M059J (cell line): Measurements from ENCODE around the genes CPLX1 and CTBP1.

DNA sequence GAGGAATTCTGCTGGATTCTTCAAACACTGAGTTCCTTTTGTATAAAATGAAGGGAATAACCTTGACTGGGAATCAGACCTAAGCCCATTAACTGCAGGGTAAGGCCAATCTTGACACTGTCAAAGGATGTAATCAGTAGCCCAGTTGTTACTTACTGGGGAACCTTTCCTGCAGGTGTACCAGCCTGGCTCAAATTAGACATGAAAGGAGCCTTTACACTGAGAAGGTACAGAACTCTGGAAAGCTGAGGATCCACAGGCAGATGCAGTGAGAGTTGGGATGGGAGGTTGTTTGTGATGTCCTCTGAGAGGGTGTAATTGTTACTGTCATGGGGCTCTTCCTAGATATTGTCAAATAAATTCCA, 19.6 kb downstream of the ZNF595 start:
- RAMPAGE, long total RNA, result no peak

- RAMPAGE, long total RNA, result start-site peak on the minus strand at chr4:474129-474176, 26 and 11 reads in 2 replicates
These were observed 25.4 kb downstream of the ZNF721 start for GRCh38 chr4:473224-474212.

- RAMPAGE, long total RNA, result no peak
These were observed 678 bp downstream of the PIGG start for GRCh38 chr4:499495-500281.

DNA sequence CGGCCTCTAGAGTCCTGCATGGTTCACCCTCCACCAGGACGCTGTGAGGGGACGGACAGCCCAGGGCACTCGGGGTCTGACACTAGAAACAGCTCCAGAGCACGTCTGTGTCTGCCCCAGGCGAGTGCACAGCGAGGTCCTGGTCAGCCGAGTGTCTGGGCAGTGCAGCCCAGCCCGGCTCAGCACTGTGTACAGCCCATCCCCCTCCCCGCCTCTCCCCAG, 8.1 kb downstream of the ATP5ME start:
- RAMPAGE, long total RNA, result no peak

DNA sequence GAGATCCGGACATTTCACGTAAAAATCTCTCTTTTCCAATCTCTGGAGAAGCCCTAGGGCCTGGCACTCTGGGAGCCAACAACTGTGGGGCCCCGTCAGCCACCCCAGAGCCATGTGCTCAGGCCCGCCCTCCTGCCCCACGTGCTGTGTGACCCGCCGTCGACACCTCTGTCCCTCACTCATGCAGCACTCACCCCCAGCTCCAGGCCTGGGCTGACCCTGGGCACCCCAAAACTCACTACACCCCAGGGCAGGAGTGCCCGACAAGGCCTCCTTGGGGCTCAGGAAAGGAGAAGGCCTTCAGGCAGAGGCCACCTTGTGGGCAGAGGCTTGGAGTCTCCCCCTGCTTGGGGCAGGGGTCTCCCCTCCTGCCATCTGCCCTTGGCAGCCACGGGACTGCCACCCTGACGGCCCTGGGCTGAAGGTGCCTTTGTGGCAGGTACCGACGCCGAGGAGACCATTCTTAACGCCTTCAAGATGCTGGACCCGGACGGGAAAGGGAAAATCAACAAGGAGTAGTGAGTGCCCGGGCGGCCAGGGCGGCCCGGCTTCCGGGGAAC, 5.8 kb downstream of the MYL5 start:
- RAMPAGE, long total RNA, result no peak

GRCh38 chr4:750889-751403, 45.3 kb downstream of the PCGF3 start:
- RAMPAGE, long total RNA, result no peak

- RAMPAGE, long total RNA, result no peak
These were observed 54.9 kb downstream of the PCGF3 start for GRCh38 chr4:760202-761285.

GRCh38 chr4:825852-826464, at the start of gene CPLX1:
TSS of gene CPLX1 (minus strand) at chr4:826129.
- RAMPAGE, long total RNA, result no peak

GRCh38 chr4:1001977-1002200, 8.7 kb upstream of the SLC26A1 start:
- RAMPAGE, long total RNA, result no peak

DNA sequence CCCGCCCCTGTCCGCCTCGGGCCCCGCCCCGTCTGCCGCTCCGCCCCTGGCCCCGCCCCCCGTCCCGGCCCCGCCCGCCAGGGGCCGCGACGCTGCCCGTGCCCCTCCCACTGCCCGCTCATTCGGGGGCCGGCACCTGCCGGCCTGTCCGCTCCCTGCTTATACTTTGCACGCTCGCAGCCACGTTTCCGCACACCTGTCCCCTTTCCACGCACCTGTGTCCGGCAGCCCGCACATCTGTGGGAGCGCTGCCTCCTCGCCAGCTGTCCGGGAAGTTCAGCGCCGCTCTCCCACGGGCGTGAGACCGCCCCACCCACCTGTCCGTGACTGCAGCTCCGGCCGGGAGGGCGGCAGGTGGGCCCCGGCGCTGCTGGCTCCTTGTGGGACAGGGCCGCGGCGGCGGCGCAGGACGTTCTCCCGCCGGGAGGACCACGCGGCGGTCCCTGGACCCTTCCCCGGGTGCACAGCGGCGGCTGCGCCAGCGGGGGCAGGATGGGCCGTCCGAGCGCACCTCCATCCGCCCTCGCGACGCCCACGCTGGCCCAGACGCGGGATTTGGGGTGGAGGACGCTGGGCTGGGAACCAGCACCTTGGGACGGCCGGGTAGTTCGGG, 1.5 kb upstream of the FGFRL1 start:
- RAMPAGE, long total RNA, result no peak

DNA sequence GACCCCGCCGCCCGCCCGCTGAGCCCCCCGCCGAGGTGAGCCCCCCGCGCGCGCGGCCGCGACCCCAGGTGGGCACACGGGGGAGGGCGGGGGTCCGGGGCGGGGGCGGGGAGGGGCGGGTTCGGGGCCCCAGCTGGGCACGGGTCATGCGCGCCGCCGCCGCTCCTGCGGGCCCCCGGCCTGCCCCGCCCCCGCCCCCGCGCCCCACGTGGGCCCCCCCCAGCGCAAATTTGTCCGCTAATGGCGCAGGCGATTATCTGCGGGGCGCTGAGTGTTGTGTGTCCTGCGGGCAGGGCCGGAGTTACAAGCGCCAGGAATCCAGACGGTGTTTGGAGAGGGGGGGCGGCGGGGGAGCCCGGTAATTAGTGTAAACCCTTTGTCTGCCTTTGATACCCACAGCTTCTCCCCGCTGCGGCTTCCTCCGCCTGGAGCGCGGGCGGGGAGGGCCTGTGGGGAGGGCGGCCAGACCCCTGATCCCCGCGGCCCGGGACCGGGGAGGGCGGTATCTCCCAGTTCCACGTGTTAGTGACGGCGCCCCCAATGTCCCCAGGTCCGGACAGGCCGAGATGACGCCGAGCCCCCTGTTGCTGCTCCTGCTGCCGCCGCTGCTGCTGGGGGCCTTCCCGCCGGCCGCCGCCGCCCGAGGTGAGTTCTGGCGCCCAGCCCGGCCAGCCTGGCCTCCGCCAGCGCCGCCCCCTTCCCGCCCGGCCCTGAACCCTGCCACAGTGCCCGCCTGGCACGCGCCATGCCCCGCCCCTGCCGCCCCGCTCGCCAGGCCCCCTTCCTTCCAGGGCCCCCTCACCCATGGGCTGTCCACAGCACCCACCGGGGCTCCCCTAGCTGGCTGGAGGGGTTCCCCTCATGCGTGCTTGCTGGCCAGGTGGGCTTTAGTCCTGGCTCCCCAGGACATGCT, 750 bp downstream of the FGFRL1 start:
- RAMPAGE, long total RNA, result no peak

DNA sequence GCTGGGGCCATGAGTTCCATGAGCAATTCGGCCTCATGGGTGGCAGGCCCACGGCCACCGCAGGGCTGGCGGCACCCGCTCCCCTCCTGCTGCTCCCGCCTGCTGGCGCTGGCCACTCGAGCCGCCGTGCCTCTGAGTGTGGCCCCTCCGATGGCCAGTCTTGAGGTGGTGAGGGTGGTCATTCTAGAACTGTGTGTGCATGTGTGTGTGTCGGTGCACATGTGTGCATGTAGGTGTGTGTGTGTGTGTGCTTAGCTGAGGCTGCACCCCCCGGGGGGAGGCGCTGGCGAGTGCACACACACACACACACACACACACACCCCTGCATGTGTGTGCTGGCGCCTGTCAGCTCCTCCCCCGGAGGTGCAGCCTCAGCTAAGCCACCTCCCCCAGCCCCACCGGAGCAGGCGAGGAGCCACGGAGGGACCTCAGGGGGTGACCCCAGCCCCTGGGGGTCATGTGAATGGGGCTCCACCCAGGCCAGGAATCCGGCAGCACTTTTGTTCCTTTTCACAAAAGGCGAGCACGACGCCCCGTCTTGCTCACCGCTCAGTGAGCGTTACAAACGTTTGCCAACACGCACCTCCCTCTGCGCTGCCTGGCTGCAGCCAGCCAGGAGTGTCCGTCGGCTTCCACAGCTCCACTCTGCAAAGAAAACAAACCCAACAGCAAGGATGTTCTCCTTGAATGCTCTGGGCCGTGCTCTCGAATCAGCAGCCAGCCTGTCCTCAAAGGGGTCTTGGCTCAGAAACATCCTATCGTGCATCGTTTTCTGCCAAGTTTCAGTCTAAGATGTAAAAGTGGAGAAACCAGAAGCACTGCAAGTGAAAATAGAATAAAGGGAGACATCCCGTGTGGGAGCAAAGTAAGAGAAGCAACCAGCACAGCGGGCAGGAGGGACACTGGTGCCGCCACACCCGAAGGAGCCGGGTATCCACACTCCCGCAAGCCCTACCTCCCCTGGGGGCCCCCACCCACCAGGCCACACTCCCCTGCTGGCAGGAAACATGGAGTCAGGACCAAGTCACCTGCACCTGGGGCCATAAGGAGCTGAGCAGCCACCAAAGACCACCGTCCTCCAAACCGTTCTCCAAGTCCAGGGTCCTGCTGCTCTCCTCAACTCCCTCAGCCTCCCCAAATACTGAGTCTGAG, 30.1 kb downstream of the FGFRL1 start:
- RAMPAGE, long total RNA, result no peak

GRCh38 chr4:1207668-1208244, 35.4 kb upstream of the SPON2 start:
- RAMPAGE, long total RNA, result no peak

- RAMPAGE, long total RNA, result no peak
These were observed 36.7 kb upstream of the SPON2 start for GRCh38 chr4:1209051-1209513.

DNA sequence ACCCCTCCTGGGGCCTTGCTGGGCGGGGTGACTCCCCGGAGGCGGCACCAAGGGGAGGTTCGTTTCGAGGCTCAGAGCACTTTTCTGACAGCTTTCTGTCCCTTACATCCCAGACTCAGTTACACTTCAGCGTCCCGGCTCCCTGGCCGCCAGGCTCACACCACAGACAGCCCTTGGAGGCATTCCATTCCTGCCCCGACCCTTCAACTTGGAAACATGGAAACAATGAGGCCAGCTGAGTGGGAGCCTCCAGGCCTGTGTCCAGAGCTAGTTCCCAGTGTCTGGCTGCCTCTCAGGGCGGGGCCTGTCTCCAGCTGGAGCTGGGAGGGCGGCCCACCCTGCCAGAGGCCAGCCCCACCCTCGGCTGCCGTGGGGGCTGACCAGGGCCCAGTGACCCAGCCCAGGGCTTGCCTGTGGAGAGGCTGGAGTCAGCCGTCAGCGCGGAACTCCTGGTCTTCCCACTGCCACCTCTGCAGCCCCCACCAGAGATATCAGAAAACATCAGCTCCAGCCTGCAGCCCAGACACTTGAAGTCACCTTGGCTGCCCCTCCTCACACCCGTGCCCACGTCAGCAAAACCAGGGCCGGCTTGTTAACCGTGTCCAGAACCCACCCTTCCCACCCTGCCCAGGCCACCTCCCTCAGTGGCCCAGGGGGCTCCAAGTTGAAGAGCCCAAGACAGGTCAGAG, 37.5 kb upstream of the SPON2 start:
- RAMPAGE, long total RNA, result no peak

DNA sequence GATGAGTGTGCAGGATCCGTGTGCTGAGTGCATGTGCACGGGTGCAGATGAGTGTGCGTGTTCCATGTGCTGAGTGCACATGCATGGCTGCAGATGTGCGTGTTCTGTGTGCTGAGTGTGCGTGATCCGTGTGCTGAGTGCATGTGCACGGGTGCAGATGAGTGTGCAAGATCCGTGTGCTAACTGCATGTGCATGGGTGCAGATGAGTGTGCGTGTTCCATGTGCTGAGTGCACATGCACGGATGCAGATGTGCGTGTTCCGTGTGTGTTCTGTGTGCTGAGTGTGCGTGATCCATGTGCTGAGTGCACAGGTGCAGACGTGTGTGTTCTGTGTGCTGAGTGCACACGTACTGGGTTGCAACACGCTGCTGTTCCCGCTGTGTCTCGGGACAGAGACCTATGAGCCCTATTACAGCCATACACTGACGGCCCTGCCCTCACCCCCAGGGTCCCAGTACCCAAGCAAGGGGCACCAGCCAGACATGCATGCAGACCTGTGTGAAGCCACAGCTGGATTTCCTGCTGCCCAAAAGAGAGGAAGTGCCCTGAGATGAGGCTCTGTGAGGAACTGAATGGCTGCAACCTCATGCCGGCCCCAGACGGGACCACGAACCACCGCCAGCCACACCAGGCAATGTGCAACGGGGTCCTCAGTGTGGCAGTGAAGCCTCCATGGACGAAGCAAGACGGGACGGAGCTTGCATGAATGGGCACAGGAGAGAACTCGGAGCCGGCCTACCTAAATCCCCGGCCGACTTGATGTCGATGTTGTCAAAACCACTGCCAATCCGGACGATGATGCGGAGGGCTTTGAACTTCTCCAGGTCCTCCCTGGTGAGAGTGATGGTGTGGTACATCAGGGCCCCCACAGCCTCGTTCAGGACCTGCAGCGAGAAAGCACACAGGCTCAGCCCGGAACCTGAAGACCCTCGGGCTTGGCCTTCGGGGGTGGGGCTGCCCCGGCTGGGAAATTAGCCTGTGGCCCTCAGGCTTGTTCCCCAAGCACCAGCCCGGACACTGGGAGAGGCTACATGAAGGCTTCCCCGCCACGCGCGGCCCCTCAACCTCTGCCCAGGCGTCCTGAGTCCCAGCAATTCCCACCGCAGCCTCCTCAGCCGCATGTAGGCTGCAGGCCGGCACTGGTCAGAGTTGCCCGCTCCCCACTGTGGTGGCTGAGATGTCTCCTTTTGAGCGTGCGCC, 21.1 kb downstream of the CTBP1 start:
- RAMPAGE, long total RNA, result no peak

- RAMPAGE, long total RNA, result no peak
These were observed 16.1 kb downstream of the CTBP1 start for GRCh38 chr4:1232493-1233635.

- RAMPAGE, long total RNA, result no peak
These were observed 1.5 kb downstream of the CTBP1 start for GRCh38 chr4:1247267-1247910.

DNA sequence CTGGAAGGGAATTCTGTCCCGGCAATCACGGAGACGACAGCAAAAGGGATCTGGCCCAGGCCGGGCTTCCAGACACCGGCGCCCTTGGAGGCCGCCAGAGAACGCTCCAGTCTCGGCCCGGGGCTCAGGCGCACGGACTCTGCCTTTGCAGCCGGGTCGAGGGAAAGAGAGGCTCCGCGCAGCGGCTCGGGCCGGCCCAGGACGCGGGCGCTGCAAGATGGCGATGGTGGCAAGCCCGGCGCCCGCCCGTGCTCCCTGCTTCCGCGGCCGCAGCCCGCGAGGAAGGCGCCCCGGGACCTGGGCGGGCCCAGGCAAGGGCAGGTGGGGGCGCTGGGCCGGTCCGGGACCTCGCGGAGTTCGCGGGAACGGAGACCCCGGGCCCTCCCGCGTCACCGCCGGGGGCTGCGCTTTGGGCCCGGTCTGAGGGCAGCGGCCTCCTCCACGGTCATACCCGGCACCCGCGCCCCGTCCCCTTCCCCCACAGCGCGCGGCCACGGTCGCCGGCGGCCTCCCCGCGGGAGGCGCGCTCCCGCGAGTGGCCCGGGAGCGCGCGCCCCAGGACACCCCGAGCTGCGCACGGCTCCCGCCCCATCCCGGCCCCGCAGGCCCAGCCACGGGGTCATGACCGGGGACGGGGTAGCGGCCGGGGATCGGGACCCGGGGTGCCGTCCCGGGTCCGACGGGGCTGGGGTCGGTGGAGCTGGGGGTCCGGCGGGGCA, 860 bp downstream of the CTBP1 start:
- RAMPAGE, long total RNA, result no peak

DNA sequence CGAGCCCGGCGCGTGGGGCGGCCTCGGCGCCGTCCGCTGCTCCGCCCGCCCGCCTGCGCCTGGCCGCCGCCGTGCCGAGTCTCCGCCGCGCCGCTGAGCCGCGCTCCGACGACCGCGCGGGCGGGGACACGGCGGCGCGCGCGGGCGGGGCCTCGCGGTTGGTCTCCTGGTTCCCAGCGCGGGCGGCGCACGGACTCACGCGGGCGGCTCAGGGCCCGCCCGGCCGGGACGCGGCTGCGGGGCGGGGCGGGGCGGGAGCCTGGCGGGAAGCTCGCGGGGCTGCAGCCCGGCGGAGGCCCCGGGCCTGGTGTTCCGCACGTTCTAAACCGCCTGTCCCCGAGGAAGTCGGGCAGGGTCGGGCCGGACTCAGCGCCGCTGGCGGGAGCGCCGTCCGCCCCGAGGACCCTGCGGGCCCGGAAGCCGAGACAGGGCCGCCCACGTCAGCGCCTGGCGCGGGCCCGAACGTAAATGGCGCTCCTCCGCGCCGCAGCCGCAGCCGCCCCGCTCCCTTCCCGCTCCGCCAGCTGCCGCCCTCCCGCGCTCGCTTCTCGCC, at the start of gene CTBP1:
CTBP1 (minus strand) TSS at position 122 of the 553 bp plus-strand sequence.
- RAMPAGE, long total RNA, result no peak